Left ventricle myocardium (tissue), 1 donor: ENCODE data around the genes ARF6 and VCPKMT.

GRCh38 chr14:49888375-49888920, 4.4 kb upstream of the ARF6 start:
- PRO-cap, result no peak

- PRO-cap, result bidirectional peak, plus-strand start at chr14:49892696, minus-strand start at chr14:49892484
These were observed 636 bp upstream of the ARF6 start for GRCh38 chr14:49892099-49892792.

- PRO-cap, result bidirectional peak, plus-strand start at chr14:49893099, minus-strand start at chr14:49892915
These were observed at the start of gene ARF6 for GRCh38 chr14:49892793-49893185. Gene ARF6 (plus strand): TSS chr14:49893082.

- PRO-cap, result no peak
These were observed 2.7 kb downstream of the ARF6 start for GRCh38 chr14:49895176-49896429.

GRCh38 chr14:49951910-49952412, 59.1 kb downstream of the ARF6 start:
- PRO-cap, result no peak

GRCh38 chr14:49962227-49963321, 69.7 kb downstream of the ARF6 start:
- PRO-cap, result no peak

- PRO-cap, result no peak
These were observed 93.8 kb downstream of the ARF6 start for GRCh38 chr14:49986534-49987206.

GRCh38 chr14:50013434-50013713, 103.0 kb downstream of the VCPKMT start:
- PRO-cap, result no peak

DNA sequence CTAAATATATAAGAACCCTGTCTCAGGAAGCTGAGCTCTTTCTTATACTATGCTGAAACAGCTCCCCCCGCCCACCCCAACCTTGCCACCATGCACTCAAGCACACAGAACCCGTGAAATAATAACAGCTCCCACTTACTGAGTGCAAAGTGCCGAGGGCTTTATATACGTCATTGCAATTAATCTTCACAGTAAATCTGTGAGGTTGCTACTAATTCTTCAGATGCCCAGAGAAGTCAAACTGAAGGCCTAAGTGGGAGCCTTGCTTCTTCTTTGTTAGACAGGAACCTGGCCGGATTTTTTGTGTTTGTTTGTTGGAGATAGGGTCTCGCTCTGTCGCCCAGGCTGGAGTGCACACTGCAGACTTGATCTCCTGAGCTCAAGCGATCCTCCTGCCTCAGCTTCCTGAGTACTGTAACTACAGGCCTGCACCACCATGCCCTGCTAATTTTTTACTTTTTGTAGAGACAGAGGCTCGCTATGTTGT, 34.0 kb downstream of the VCPKMT start:
- PRO-cap, result no peak

GRCh38 chr14:50115987-50117029, at the start of gene VCPKMT:
Gene VCPKMT (minus strand): TSS chr14:50116572.
- PRO-cap, result bidirectional peak, plus-strand start at chr14:50116641, minus-strand start at chr14:50116565

DNA sequence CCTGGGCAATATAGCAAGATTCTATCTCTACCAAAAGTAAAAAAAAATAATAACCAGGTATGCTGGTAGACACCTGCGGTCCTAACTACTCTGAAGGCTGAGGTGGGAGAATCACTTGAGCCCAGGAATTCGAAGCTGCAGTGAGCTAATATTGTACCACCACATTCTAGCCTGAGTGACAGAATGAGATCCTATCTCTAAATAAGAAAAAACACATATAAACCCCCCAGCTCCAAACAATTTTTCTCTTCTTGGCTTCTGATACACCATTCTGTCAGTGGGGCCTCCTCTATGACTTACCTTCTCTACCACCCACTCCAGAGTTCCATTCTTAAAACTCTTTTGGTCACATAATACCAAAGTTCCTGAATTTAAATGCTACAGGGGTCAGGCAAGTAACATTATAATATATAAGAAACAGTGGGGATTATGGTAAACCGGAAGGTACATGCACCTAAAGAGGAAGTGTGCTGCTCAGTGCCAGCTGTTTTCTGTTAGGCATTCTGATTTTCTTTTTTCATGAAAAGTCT, 40.0 kb downstream of the SOS2 start:
- PRO-cap, result no peak

DNA sequence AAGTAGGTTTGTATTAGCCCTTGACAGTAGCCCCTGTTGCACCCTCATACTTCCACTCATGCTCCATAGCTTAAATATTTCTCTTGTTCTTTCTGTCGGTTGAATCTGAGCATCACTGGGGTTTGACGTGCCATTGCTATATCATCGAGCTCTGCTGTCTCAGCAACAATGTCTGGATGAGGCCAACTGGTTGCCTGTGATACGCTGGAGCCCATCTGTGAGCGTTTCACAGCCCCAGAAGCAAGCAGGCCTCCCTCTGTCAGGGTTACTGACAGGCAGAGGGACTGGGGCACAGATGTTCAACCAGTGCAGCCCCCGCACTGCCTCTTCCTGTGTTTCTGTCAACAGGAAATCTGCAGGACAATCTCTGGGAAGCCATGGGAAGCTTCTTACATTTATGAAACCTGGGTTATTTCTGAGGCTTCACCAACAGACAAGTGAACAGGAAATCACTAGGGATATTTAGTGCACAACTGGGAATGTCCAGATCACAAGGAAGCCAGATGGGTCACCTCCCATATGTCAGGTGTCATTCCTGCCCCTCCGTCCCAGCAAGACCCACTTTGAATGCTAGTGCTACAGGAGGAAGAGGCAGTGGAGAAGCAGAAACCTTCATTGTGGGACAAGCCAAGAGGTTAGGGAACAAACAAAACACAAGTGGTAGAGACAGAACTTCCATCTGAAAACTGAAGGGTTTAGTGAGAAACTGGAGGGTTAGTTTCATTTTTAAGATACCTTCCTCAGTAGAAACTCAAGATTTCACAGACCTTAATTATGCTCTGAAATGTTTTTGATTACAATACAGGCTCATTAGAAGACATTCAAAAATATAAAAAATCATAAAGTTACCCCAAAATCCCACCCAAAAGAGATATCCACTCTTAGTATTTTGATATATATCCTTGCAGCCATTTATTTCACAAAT, 24.1 kb downstream of the DMAC2L start:
- PRO-cap, result bidirectional peak, plus-strand start at position 573 of the sequence, minus-strand start at position 270 of the sequence

DNA sequence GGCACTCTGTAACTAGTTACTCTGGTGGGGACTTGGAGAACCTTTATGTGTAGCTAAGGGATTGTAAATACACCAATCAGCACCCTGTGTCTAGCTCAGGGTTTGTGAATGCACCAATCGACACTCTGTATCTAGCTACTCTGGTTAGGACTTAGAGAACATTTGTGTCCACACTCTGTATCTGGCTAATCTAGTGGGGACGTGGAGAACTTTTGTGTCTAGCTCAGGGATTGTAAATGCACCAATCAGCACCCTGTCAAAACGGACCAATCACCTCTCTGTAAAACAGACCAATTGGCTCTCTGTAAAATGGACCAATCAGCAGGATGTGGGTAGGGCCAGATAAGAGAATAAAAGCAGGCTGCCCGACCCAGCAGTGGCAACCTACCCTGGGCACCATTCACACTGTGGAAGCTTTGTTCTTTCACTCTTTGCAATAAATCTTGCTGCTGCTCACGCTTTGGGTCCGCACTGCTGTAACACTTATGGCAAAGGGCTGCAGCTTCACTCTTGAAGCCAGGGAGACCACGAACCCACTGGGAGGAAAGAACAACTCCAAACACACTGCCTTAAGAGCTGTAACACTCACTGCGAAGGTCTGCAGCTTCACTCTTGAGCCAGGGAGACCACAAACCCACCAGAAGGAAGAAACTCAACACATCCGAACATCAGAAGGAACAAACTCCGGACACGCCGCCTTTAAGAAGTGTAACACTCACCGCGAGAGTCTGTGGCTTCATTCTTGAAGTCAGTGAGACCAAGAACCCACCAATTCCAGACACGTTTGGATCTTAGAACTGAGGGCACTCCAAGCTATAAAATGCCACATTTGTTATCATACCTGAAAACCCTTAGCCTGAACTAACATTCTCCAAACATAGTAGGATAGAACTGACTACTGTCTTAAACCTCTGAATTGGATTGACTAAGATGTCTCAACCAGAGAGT, 33.9 kb downstream of the CDKL1 start:
- PRO-cap, result no peak

DNA sequence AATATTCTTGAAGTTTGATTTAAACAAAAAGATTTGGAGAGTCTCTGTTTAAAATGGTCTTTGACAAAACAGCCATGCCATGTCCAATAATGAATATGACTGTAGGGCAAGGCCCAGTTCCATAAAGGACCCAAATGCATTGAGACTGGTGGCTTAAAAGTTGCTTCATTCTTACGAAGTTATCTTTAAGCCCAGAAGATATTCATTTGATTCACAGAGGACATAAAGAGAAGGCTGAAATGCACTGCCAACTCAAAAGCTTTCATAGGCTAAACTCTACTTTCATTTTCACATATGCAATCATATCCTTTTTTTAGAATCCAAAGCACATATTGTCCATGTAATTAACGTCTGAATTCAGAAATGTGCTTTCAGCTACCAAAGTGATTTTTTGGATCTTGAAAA, 71.6 kb upstream of the SAV1 start:
- PRO-cap, result no peak

GRCh38 chr14:50770633-50771270, 60.2 kb downstream of the NIN start:
- PRO-cap, result no peak

DNA sequence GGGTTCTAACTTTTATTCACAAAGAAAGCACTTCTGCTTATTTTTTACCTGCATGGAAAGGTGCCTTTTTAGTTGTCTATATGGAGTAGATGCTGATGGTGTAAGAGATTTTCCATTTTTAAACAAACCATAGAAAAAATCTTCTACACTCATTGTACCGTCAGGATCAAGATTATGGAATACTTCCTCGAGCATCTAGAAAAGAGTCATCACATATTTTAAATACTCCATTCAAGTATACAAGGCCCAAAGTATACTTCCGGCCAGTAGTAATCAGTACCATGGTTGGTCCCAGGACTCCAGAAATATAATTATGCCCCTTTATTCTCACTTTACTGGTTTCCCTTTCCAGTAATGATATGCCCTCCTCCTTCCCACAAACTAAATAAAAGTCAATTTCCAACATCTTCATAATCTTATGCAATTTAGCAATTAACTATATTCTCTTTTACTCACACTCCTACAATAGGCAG, 58.0 kb downstream of the NIN start:
- PRO-cap, result no peak

DNA sequence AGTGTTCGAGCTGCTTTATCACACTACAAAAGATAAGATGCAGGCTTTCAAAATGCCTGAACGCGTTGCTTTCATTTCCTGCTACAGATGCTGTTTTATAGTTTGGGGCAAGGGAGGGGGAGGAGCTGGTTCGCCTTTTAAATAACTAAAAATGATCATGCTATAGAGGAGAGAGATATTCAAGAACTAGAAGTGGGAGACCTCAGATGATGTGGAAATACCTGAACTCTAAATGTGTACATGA, 38.8 kb downstream of the NIN start:
- PRO-cap, result no peak

- PRO-cap, result no peak
These were observed 36.7 kb downstream of the NIN start for GRCh38 chr14:50794139-50794686.

GRCh38 chr14:50813320-50813800, 17.6 kb downstream of the NIN start:
- PRO-cap, result no peak

DNA sequence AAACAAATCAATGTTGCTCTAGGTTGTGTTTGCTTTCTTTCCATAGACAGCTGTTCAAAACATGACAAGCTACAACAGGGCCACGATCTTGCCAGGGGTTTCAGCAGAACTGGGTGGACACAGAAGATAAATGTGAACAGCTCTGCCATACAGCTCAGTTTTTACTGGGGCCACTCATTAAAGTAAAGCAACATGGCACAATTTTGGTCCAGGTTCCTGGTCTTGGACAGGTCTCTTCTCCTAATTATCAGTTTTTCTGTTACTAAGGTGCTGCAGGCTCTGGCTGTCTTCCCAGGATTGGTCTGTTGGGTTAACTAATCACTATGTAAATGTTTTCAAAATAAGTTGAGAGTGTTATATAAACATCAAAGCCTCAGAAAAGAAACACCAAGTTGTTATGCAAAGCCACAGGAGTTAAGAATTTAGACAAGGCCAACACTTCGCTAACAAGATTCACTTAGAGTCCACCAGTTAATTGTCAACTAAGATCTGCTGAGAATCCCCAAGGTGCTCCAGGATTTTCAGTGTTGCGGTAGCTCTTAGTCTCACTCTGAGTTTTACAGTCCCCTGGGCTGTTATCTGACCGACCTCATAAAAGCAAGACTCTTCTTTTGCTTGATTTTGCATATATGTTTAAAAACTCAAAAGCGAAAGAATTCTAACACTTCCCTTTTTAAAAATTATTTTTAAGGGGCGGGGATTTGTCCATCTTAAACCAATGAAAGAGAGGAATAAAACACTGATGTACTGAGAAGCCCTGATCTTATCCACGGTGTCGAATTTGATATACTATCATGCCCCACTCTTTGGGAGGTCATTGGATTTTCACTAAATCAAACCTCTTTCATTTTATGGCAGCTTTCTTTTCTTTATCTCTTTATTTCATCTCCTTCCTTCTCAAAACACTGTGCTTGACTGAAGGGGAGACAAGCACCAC, 7.2 kb downstream of the NIN start:
- PRO-cap, result no peak